SK-N-SH (cell line): Measurements from ENCODE around the genes PCBP3, COL6A2 and YBEY.

DNA sequence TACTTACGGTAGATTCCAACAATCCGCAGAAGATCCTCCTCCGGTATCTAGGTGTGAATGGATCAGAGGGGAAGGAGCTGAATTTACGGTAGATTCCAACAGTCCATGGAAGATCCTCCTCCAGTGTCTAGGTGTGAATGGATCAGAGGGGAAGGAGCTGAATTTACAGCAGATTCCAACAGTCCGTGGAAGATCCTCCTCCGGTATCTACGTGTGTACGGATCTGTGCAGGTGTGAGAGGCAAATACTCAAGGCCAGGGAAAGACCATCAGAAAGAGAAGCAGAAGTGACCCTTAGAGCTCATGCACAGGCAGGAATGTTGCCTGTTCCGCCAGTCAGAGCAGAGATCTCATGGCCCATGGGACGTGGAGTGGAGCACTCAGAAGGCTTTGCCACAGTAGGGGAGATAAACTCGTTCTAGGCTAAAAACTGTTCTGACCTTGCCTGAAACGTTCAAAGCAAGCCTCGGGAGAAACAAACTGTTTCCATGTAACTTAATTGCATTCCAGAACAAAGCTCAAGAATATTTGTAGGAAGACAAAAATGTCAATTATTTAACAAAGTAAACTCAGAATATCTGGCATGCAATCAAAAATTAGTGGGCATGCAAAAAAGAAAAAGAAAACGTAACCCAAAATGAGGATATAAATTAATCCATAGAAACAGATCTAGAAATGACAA lies 20.6 kb upstream of the SLC19A1 start:
- RRBS = no CpG with 5 or more reads among the region's 14 CpGs
CAGE:
- cytosol, long polyA plus RNA = no peak
- long polyA plus RNA = no peak
- nucleus, long polyA plus RNA = no peak

- RRBS = 1% methylated on average over 21 of the region's 106 CpGs
CAGE:
- cytosol, long polyA plus RNA = no peak
- long polyA plus RNA = no peak
- nucleus, long polyA plus RNA = no peak
Measured at GRCh38 chr21:45643327-45644022, at the start of gene PCBP3. Gene PCBP3 (plus strand): TSS chr21:45643725.

DNA sequence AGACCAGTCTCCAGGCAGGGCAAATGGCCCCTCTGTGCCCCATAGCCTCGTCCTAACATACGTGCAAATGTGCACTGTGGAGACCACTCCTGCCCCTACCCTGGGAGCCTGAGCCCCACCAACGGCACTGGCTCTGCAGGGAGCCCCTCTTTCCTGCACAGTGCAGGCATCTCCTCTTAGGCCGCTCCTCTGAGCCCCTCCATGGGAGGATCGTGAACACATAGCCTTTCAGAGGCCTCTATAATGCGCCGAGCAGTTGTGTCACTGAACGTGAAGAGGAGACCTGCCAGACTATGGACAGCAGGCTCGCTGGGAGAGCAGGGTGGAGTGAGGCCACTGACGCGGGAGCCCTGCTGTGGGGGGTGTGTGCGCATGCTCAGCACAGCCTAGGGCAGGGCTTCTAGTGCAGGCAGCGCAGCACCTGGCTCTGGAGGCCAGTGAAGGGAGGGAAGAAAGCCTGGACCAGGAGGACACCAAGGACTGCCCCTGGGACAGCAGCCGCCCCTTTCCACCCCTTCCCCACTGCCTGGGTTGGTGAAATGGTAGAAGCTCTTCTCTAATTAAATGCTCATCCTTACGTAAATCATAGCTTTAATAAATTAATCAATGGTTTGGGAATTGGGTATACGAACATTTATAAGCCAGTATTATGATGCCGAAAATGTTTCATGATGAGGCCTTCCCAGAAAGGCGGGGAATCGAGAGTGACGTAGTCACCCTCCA lies 151.2 kb upstream of the COL6A1 start:
- RRBS = no CpG with 5 or more reads among the region's 20 CpGs
CAGE:
- cytosol, long polyA plus RNA = no peak
- long polyA plus RNA = no peak
- nucleus, long polyA plus RNA = no peak

DNA sequence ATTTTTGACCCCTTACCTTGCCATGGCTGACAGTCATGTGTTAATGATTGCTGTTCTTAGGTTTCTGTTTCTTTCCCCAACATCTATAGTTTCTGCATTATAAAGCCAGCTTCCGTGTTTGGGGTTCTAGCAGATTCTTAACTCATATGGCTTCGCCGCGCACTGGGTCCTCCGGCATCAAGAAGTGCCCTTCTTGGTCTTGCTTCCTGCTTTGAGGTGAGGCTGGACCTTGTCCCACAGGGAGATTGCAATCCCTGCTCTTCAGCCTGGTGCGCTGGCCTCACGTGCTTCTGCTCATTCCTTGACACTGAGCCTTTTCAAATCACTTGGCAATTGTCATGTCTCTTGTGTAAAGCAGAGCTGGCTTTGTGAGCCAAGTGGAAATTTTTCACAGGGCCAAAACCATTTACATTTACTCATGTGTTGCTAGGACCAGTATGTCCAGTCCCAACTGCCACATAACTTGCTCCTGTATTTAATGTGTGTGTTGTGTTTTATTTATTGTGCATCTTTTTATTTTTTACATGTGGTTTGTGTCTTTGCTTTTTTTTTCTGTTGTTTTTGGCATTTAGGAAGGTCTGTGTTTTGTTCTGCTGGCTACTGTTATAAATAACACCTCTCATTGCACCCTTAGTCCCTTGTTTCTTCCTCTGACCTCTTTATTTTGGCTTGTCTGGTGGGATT lies 134.9 kb upstream of the COL6A1 start:
- RRBS = no CpG with 5 or more reads among the region's 7 CpGs
CAGE:
- cytosol, long polyA plus RNA = no peak
- long polyA plus RNA = no peak
- nucleus, long polyA plus RNA = no peak

- RRBS = 23% methylated on average over 30 of the region's 77 CpGs
CAGE:
- cytosol, long polyA plus RNA = no peak
- long polyA plus RNA = no peak
- nucleus, long polyA plus RNA = no peak
Measured at GRCh38 chr21:45972433-45973541, 8.8 kb upstream of the COL6A1 start.

DNA sequence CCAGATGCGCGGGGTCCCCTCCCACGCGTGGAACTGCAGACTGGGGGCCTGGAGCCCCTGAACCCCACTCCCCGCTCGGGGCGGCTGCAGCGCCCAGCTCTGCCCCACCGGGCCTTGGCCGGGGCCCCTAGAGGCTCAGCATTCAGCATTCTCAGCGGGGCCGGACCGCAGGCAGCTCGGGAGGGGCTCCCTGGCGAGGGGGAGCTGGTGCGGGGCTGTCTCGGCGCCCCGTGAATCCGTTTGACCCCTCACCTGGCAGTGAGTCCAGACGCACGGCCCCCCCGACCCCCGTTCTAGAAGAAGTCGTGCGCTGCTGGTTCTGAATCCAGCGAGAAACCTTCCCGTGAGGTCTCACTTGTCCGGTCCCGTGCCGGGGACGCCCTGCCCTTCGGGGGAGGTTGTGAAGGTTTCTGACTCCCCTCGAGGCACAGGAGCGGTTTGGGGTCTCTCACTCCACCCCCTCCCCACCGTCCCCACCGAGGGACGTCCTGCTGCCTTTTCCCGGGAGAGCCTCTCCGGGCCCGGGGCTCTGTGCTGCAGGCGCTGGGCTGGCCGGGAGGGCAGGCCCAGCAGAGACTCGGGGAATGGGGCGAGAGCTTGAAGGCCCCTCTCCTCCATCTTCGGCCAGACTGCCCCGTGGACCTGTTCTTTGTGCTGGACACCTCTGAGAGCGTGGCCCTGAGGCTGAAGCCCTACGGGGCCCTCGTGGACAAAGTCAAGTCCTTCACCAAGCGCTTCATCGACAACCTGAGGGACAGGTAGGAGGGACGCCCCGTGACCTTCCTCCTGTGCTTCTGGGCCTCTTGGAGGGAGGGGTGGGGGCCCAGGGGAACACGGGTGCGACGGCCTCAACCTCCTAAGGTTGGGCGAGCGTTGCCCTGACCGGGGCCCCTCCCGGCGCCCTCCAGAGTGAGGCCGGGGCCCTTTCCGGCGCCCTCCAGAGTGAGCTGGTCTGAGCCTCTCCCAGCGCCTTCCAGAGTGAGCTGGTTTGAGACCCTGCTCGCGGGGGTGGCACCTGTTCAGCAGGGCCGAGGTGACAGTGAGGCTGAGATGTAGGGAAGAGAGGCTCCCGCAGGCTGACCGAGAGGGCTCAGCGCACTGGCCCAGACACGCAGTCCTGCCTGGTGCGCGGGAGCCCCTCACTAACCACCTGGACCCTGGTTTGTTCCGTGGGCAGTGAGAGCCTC lies 829 bp downstream of the COL6A1 start:
- RRBS = no CpG with 5 or more reads among the region's 76 CpGs
CAGE:
- cytosol, long polyA plus RNA = no peak
- long polyA plus RNA = no peak
- nucleus, long polyA plus RNA = no peak

- RRBS = no CpG with 5 or more reads among the region's 36 CpGs
CAGE:
- cytosol, long polyA plus RNA = no peak
- long polyA plus RNA = no peak
- nucleus, long polyA plus RNA = no peak
Measured at GRCh38 chr21:46006174-46006563, 24.6 kb downstream of the COL6A1 start.

- RRBS = 8% methylated on average over 38 of the region's 77 CpGs
CAGE:
- cytosol, long polyA plus RNA = start-site peak on the plus strand at chr21:46098132-46098155, 422 and 331 reads in 2 replicates
- long polyA plus RNA = start-site peak on the plus strand at chr21:46098132-46098155, 466 and 314 reads in 2 replicates
- nucleus, long polyA plus RNA = start-site peak on the plus strand at chr21:46098116-46098155, 440 and 381 reads in 2 replicates
Measured at GRCh38 chr21:46097313-46098234, at the start of gene COL6A2. Gene COL6A2 (plus strand): TSS chr21:46098112.

DNA sequence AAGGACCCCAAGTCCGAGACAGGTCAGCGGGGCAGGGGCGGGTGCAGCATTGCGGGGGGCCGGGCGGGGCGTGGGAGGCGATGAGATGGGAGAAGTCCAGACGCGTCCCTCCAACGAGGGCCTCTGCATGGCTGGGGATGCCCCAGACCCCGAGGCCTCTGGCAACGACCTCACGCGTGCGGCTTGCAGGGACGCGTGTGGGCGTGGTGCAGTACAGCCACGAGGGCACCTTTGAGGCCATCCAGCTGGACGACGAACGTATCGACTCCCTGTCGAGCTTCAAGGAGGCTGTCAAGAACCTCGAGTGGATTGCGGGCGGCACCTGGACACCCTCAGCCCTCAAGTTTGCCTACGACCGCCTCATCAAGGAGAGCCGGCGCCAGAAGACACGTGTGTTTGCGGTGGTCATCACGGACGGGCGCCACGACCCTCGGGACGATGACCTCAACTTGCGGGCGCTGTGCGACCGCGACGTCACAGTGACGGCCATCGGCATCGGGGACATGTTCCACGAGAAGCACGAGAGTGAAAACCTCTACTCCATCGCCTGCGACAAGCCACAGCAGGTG lies 27.8 kb downstream of the COL6A2 start:
- RRBS = no CpG with 5 or more reads among the region's 53 CpGs
CAGE:
- cytosol, long polyA plus RNA = no peak
- long polyA plus RNA = no peak
- nucleus, long polyA plus RNA = no peak

- RRBS = 1% methylated on average over 15 of the region's 70 CpGs
CAGE:
- cytosol, long polyA plus RNA = start-site peak on the plus strand at chr21:46286352-46286396, 126 and 192 reads in 2 replicates
- long polyA plus RNA = start-site peak on the plus strand at chr21:46286327-46286396, 188 and 199 reads in 2 replicates; start-site peak on the plus strand at chr21:46286632-46286682, 19 and 58 reads in 2 replicates
- nucleus, long polyA plus RNA = start-site peak on the minus strand at chr21:46286248-46286282, 112 and 100 reads in 2 replicates
Measured at GRCh38 chr21:46286134-46286802, at the start of gene YBEY. Gene YBEY (plus strand): TSS chr21:46286342.

DNA sequence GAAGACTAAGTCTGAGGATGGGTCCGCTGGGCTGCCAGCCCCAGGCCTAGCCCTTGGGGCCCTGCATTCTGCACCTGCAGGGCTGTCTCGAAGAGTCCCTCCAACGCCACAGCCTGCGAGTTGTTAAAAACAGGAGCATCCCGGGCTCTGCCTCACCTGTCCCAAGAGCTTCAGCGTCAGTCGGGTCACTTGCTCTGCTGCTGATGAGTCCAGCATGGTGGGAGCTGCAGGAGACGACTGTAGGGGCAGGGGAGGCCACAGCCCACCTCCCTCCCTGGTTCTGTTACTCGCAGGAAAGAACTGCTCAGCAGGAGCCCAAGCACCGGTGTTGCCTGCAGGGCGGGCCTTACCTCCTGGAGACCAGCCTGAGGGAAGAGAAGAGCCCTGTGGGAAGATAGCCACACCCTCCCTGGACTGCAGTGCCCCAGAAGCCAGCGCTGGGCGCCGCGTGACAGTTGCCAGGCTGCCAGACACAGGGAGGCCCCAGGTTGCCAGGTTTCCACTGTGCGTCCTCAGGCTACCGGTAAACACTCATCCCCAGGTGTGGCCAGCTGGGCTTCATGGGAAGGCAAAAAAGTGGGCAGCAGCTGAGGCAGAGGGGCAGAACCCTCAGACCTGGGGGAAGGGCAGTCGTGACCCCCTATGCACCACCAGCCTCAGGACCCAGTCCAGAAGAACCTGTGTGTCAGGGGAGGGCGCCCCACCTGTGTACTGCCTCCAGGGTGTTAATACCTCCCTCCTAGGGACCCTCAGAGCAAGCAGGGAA lies 5.6 kb downstream of the C21orf58 start:
- RRBS = no CpG with 5 or more reads among the region's 19 CpGs
CAGE:
- cytosol, long polyA plus RNA = no peak
- long polyA plus RNA = no peak
- nucleus, long polyA plus RNA = no peak

GRCh38 chr21:46324584-46325603 lies 938 bp downstream of the PCNT start:
- RRBS = 2% methylated on average over 34 of the region's 100 CpGs
CAGE:
- cytosol, long polyA plus RNA = no peak
- long polyA plus RNA = no peak
- nucleus, long polyA plus RNA = no peak

- RRBS = no CpG with 5 or more reads among the region's 12 CpGs
CAGE:
- cytosol, long polyA plus RNA = no peak
- long polyA plus RNA = no peak
- nucleus, long polyA plus RNA = no peak
Measured at GRCh38 chr21:46334230-46334945, 10.4 kb downstream of the PCNT start.

- RRBS = no CpG with 5 or more reads among the region's 15 CpGs
CAGE:
- cytosol, long polyA plus RNA = no peak
- long polyA plus RNA = no peak
- nucleus, long polyA plus RNA = no peak
Measured at GRCh38 chr21:46363454-46363938, 39.5 kb downstream of the PCNT start.

DNA sequence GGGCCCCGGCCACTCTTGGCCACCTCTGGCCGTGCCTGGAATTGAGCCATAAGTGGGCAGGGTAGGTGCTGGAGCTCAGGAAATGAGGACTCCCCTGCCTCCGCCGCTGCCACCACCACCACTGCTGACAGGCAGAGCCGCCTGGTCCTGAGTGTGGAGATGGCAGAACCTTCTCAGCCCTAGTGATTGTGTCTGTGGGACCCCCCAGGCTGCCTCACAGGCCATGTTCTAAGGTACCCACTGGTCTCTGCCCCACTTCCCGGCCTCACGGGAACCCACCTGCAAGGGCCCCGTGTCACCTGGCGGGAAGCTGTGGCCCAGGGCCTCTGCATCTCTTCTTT lies 34.5 kb upstream of the DIP2A start:
- RRBS = no CpG with 5 or more reads among the region's 9 CpGs
CAGE:
- cytosol, long polyA plus RNA = no peak
- long polyA plus RNA = no peak
- nucleus, long polyA plus RNA = no peak

- RRBS = no CpG with 5 or more reads among the region's 9 CpGs
CAGE:
- cytosol, long polyA plus RNA = no peak
- long polyA plus RNA = no peak
- nucleus, long polyA plus RNA = no peak
Measured at GRCh38 chr21:46455634-46456147, 3.0 kb upstream of the DIP2A start.

GRCh38 chr21:46699184-46699530 lies 63.7 kb downstream of the PRMT2 start:
- RRBS = no CpG with 5 or more reads among the region's 49 CpGs
CAGE:
- cytosol, long polyA plus RNA = no peak
- long polyA plus RNA = no peak
- nucleus, long polyA plus RNA = no peak